Cardiac septum (tissue), 1 donor: ENCODE measurements around the gene EDEM2.

GRCh38 chr20:34560816-34561421 is 2.4 kb downstream of the MAP1LC3A start:
- PRO-cap = no peak

DNA sequence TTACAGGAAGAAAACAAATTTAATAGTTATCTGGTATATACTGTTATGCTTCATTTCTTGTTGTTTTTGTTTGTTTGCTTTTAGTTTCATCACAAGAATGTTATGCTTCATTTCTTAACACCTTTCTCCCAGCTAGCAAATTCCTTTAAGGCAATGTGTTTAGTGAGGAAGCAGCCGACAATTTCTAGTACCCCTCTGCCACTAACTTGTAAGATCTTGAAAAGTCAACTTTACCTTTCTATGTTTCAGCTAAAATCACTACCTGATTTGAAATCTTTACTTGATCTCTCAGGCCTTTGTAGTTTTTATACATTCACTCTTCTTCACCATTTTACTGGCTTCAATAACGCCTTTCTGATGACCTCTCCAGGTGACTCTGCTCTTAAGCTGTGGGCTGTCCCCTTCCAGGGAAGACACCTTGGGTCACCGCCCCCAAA is 1.3 kb downstream of the NCOA6 start:
- PRO-cap = no peak

GRCh38 chr20:34875659-34876509 is 528 bp upstream of the ACSS2 start:
- PRO-cap = bidirectional peak, plus-strand start at chr20:34876614, minus-strand start at chr20:34876256

GRCh38 chr20:34940128-34940471 is 15.5 kb downstream of the GSS start:
- PRO-cap = unidirectional peak, plus-strand start at chr20:34940314

GRCh38 chr20:34997227-34997913 is 41.7 kb downstream of the MYH7B start:
- PRO-cap = no peak

GRCh38 chr20:35039448-35039740 is 53.2 kb downstream of the TRPC4AP start:
- PRO-cap = no peak

- PRO-cap = bidirectional peak, plus-strand start at chr20:35147413, minus-strand start at chr20:35147318
Measured at GRCh38 chr20:35146992-35148296, at the start of gene EDEM2. Gene EDEM2 (minus strand): TSS chr20:35147336.

DNA sequence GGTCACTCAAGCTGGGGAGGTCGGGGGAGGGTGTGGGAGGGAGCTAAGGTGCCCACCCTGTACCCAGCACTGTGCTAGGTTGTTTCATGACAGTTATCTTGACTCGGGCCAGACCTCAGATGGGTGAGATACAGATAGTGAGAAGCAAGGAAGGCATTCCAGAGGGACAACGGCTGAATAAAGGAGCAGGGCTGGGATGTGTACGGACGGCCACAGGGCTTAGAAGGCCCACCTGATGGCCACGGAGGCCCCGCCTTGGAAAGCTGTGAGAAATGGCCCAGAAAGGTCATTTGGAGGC is 7.8 kb downstream of the MMP24OS start:
- PRO-cap = no peak

DNA sequence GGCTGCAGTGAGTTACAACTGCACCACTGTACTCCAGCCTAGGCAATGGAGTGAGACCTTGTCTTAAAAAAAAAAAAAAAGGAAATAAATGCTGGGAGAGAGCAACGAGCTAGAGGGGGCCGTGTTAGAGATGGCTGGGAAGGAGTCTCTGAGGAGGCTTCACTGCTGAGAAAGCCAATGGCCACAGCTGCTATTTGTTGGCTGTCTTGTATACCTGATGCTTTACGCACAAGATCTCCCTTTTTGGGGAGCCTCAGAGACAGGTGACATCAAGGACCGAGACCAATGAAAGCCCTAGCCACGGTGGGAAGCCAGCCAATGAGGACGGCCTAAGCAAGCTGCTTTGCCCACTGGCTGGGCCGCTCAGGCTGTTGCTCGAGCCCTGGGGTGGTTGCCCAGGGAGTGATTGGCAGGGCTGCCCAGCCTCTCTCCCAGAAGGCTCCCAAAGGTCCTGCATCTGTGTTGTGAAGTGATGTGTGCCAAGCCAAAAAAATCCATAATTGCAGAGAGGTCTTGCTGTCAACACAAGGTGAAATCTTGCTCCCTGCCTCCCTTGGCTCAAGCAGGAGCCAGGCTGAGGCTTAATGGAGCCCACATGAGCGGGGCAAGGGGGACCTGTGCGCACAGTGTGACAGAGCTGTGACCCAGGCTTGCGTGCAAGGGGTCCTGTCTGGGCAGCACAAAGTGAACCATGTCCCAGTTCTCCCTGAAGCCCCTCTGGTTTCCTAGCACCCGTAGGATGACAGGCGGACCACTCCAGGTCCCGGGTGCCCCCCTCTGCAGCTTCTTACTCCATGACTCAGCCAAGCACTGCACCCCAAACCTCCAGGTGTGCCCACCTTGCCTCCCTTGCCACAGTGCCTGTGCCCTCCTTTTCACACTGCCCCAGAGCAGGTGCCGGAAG is 4.3 kb downstream of the MMP24OS start:
- PRO-cap = no peak

GRCh38 chr20:35278832-35279259 is 924 bp upstream of the MMP24OS start:
- PRO-cap = no peak

DNA sequence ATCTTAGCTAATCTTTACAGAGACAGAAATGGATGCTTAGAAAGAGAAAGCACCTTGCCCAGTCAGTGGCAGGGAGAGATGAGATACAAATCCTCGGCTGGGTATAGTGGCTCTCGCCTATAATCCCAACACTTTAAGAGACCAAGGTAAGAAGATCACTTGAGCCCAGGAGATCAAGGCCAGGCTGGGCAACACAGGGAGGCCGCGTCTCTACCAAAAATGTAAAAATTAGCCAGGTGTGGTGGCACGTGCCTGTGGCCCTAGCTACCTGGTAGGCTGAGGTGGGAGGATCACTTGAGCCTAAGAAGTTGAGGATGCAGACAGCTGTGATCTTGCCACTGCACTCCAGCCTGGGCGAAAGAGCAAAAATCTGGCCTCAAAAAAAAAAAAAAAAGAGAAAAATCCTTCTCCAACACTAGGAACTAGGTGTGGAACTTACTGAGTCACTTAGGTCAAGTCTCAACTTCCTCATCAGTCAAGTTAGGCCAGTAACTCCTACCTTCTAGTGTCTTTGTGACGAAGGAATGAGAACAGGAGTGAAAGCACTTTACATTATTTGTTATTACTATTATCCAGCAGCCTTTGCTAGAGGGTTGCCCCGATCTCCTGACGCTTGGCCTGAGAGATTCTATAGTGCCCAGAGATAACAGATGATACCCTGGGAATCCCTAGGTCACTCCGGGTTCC is 1.0 kb downstream of the EIF6 start:
- PRO-cap = no peak

DNA sequence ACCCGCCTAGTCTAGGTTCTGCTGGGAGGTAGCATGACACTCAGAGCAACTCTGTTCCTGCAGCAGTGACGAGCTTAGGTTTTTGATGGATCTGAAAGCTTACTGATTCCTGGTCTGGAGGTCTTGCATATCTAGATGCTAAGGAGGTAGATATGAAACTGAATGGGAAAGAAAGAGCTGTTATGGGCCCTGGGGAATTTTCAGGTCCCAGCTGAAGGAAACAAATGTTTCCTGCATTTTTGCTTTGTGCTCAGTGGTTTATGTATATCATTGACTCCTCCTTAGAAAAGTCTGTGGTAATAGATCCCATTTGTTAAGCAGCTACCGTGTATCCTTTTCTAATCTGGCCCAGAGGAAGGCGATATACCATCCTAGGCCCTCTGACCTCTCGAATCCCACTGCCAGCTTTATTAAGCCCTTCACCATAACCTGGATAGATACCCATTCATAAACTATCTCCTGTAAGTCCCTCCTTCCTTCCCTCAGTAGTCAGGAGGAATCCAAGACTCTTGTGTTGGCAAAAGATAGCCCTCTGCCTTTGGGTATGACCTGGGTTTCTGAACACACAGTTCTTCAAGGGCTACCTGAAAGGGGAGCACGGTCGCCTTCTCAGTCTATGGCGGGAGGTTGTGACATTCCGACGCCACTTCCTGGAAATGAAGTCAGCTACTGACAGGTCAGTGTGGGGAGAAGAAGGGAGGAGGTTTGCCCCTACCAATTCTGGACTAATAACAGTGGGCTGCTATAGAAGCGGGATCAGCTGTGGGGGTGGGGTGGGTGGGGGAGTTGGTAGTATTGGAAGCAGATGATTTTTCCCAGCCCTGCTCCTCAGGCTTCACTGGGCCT is 11.2 kb downstream of the CEP250 start:
- PRO-cap = no peak

GRCh38 chr20:35617343-35618075 is 1.9 kb downstream of the SPAG4 start:
- PRO-cap = no peak

DNA sequence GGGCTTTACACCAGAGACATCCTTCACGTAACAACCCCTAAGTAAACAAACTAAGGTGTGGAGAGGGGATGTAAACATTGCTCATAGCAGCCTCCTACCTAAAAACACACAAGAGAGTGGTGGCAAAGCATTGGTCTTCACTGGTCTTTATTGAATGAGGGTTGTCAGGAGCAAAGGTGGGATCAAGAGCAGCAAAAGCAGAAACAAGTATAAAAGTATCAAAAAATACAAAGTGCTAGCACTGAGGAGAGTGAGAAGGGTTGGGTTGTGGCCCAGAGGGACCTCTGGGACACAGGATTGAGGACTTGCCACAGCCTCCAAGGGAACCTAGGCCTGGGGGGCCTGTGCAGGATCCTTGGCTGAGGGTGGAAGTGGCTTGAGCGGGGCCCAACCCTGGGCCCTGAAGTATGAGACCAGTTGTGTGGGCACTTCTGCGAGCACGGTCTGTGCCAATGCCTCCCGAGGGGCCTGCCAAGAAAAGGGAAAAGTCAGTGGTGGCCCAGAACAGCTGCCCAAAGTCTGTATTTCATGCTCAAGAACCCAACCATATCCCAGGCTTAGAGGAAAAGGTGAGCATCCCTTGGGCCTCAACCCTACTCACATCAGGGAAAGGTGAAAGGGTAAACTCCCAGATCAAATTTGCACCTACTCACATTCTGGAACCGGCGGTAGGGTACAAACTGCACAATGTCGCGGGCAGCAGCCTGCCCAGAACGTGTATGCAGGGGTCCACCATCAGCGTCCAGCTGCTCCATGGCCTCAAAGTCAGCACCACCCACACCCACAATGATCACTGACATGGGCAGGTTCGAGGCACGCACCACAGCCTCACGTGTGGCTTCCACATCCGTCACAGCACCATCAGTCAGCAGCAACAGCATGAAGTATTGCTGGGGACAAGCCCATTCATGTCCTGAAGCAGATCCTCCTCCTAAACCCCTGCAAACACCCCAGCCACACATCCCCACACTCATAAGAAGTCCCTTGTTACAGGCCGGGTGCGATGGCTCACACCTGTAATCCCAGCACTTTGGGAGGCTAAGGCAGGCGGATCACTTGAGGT is 10.6 kb downstream of the SPAG4 start:
- PRO-cap = no peak

DNA sequence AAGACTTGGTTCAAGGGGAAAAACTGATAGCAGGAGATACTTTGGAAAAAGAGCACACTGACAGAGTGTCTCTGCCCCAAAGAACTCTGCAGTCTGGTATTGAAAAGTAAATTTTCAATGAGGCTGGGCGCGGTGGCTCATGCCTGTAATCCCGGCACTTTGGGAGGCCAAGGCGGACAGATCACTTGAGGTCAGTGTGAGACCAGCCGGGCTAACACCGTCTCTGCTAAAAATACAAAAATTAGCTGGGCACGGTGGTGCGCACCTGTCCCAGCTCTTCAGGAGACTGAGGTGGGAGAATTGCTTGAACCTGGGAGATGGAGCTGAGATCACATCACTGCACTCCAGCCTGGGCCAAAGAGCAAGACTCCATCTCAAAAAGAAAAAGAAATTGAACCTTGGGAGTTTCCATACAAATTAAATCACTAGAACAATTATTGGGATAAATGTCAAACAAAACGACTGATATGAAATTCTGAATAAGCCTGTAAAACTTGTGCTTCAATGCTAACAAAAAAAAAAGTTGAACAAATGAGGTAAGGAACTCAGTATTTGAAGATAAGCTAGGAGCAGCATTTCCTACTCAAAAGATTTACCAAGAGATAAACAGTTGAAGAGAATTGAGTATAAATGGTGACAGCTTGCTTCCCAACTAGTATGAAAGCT is 3.5 kb downstream of the ROMO1 start:
- PRO-cap = no peak

GRCh38 chr20:35705681-35706468 is 6.7 kb downstream of the ROMO1 start:
- PRO-cap = unidirectional peak, minus-strand start at chr20:35706321

DNA sequence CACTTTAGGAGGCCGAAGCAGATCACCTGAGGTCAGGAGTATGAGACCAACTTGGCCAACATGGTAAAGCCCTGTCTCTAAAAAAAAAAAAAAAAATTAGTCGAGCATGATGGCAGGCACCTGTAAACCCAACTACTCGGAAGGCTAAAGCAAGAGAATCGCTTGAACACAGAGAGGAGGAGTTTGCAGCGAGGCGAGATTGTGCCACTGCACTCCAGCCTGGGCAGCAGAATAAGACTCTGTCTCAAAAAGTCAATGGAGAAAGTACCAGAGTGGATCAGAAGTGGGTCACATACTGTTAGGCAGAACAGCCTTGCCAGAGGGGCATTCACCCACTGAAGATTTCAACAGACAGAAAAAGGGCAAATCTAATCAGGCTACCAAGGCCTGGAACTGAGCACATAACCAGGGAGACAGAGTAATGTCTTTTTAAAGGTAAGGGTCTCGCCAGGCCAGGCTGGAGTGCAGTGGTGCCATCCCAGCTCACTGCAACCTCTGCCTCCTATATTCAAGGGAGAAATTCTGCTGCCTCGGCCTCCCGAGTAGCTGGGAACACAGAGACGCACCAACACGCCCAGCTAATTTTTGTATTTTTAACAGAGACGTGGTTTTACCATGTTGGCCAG is 21.4 kb downstream of the RBM39 start:
- PRO-cap = no peak

- PRO-cap = no peak
Measured at GRCh38 chr20:35734830-35735947, 6.9 kb downstream of the RBM39 start.

GRCh38 chr20:35953455-35954210 is 669 bp downstream of the SCAND1 start:
- PRO-cap = no peak

GRCh38 chr20:36045256-36046078 is 77.1 kb downstream of the CNBD2 start:
- PRO-cap = no peak